Placental epithelial cell (primary cell): ENCODE measurements around a stretch of chr16.

DNA sequence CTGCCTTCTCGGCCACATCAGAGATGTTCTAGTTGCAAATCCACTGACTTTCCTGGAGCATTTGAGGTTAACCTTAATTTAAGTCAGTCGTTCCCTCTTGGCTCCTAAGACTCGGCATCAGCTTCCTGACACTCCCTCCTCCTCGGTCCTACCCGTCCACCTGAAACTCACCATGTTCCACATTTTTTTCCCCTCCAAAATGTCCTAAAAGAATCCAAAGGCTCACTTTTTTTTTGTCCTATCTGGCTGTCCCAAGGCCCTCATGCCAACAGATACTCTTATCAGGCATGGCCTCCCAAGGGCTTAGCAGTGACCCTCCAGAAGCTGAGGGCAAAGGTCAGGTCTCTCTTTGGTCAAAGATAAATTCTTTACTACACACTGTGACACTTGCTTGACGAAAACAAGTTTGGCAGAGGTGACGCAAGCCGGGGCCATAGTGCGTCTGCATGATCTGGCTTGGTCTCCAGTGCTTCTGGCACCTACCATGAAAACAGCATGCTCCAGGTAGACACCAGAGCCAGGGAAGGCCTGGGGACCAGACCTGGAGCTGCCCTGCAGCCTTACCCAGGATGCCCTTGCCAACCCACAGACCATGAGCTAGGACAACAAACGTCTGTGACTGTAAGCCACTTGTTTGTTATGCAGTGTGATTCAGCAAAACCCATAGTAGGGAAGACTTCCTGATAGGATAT lies 48.6 kb upstream of the IRF8 start:
- CAGE, long polyA plus RNA: no peak

DNA sequence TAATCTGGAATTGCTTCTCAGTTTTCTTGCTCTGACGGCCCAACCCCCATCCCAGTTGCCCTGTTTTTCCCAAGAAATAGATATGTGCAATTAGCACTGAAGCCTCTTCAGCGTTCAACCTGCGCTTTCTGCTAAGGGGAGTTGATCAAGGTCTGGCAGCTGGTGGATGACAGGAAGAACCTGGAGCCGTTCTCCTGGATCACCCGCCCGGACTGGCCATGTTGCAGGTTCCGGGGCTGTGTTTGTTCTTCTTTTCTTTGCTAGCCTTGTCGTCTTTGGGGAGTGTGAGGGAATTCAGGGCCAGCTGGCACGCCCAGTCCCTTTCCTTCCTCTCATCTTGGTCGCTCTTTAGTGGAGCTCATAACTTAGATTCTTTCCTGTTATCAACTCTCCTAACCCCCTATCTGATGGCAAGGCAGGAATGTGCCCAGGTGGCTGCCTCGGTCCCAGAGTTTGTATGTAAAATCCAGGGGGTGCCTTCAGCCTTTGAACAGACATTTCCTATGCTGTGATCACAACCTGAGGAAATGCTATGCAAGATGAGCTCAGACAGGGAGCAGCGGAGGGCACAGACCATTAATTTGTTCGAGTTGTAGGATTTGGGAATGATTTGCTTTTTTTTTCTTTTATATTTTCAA lies 28.8 kb upstream of the IRF8 start:
- CAGE, long polyA plus RNA: no peak

GRCh38 chr16:85901029-85901766 lies 2.2 kb downstream of the IRF8 start:
- CAGE, long polyA plus RNA: no peak

GRCh38 chr16:85910473-85911005 lies 11.6 kb downstream of the IRF8 start:
- CAGE, long polyA plus RNA: no peak

GRCh38 chr16:85911062-85911798 lies 12.3 kb downstream of the IRF8 start:
- CAGE, long polyA plus RNA: no peak

GRCh38 chr16:85931938-85932647 lies 33.1 kb downstream of the IRF8 start:
- CAGE, long polyA plus RNA: no peak

DNA sequence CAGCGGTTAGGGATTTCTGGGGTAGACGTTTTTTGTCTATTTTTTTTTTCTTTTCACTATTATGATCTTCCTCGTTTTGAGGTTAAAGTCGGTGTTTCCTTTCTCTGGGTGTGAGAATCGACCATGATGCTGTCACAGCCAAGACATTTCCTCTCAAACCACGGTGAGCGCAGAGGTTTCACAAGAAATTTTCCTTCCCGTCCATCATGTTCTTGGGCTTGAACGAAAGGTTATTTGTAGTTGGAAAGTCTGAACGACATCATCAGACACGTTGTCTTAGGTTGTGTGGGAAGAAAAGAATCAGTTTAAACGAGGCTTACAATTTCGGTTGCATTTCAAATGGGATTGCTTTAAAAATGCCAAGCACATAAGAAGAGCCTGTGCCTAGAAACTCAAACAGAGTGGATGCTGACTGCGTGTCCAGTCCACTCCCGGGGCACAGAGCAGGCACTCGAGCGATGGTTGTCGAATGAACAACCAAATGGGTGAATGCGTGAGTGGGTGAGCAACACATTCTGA lies 37.6 kb downstream of the IRF8 start:
- CAGE, long polyA plus RNA: no peak

DNA sequence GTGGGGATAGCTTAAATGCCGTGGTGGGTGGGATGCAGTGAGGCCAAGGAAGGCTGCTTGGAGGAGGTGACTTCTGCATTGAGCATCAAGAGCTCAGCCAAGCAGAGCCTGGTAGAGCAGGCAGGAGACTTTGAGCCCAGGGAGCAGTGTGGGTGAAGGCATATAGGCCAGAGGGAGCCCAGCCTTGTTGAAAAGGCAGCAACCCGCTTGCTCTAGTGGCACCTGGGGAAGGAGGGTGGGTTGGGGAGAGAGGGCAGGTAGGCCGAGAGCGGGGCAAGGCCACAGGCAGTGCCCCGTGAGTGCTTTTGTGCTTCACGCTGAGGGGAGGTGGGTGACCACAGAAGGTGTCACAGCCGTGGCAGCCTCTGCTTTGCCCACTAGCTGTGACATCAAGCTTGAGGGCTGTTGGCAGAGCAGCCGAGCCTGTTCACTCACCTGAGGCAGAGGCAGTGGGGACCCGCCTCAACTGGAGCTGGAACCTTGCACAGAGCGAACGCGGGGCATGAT lies 56.0 kb downstream of the IRF8 start:
- CAGE, long polyA plus RNA: no peak

DNA sequence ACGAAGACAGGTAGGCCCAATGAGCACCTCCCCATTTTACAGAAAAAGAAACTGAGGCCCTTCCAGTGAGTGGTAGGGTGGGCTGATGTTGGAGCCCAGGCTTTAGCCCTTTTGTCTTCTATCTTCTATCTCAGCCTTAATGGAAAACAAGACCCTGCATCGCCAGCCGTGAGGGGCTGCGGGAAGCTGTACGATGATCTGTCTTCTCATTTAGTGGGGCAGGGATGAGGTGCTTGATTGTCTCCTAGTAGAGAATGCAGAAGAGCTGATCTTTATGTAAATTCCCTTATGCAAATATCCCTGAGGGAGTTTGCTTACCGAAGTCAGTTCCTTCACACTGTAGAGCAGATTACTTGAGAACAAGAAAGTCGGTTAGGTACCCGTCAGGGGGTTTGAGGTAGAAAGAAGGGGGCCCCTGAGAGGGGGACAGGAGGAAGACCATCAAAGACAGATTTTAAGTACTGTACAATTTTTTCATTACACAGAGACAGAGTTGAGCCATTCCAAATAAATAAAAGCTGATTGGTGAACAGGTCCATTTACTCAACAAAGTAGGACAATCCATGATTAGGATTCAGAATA lies 66.2 kb downstream of the IRF8 start:
- CAGE, long polyA plus RNA: no peak

- CAGE, long polyA plus RNA: no peak
Observed at GRCh38 chr16:85984773-85985562, 86.0 kb downstream of the IRF8 start.

- CAGE, long polyA plus RNA: no peak
Observed at GRCh38 chr16:86002024-86002553, 103.1 kb downstream of the IRF8 start.

DNA sequence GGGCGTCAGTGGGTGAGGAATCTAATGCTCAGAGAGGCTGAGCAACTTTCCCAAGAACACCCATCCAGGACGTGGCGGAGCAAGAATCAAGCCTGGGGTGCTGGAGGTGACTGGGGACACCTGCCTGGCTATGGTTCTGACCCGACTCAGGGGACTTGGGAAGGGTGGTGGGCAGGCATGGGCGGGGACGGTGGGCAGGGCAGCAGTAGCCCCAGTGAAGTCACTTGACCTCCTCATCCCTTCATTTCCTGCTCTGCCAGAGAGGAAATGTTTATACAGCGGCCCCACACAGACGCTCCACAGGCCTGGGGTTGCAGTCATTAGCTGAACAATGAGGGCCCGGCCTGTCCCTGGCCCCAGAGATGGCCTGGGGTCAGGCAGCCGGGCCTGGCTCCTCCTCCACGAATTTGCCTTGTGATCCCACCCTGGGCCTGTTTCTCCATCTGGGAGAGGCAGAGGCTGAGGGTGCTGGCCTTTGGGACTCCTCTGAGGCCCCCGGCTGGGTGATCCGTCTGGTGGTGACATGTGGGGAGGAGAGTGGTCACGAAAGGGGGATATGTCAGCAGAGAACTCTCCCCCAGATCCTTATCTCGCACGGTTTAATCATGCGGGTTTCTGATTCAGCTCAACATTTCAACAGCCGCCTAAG lies 175.8 kb downstream of the IRF8 start:
- CAGE, long polyA plus RNA: no peak

DNA sequence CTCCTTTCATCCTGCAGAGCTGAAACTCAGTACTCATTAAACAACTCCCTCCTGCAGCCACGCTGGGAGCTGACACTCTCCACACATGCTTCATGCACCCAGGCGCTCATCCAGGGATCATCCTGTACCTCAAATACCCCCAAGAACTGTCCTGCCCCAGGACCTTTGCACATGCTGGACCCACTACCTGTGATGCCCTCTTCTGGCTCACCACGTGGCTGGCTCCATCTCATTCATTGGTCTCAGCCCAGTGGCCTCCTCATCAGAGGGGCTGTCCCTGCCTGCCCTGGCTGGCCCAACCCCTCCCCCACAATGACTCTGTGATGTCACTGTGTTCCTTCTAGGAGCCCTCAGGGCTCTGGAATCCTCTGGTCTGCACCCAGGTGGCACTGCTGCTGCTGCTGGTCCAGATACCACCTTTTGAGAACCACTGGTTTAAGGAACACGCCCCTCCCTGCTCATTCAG lies 160.9 kb upstream of the FOXF1 start:
- CAGE, long polyA plus RNA: no peak

GRCh38 chr16:86396481-86396838 lies 113.9 kb upstream of the FOXF1 start:
- CAGE, long polyA plus RNA: no peak

DNA sequence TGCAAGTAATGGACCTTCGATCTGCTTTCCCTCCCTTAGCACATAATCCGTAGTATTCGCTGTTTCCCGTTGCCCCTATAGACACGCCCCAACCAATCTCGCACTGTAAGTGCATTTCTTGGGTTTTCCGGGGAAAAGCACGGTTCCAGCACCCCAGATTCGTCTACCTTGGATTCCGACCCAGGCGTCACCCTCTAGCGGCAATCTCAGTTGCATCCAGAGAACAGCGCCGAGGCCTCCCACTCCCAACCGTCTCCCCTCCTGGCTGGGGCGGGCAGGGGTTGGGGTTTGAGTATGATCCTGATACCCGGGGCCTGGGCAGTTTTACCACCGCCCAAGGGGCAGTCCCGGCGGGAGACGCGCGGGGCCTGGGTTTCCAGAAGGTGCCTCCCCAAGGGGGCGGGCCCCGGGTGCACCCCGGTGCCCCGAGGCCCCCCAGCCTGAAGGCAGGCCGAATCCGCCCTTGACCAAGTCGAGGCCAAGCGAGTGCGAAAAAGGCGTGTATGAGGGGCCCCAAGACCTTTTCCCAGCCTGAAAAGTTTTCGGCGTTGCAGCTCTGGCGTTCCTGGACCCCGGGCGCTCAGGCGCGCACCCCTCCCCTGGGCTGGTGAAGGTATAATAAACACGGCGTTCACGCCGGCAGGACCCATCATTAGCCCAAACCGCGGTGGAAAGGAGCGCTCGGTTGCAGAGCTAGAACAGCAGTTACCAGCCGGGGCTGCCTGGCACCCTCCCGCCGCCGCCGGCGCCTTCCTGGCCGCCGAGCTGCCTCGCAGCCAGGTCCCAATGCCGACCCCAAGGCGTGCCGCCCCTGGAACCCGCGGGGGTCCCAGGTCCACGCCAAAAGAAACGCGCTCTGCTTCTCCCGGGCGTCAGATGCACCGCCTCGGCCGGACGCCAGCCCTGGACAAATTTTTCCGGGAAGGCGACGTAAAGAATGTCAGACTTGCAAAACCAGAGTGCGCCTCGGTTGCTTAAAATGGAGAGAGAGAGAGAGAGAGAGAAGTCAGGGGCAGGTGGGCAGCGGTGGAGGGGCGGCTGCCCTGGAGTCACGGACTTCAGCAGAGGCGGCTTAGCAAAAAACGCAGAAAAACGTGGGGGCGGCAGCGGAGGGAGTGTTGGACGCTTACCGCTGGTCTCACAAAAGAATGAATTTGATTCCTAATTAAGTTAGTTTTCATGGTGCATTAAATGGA lies 11.7 kb upstream of the FOXF1 start:
- CAGE, long polyA plus RNA: no peak

DNA sequence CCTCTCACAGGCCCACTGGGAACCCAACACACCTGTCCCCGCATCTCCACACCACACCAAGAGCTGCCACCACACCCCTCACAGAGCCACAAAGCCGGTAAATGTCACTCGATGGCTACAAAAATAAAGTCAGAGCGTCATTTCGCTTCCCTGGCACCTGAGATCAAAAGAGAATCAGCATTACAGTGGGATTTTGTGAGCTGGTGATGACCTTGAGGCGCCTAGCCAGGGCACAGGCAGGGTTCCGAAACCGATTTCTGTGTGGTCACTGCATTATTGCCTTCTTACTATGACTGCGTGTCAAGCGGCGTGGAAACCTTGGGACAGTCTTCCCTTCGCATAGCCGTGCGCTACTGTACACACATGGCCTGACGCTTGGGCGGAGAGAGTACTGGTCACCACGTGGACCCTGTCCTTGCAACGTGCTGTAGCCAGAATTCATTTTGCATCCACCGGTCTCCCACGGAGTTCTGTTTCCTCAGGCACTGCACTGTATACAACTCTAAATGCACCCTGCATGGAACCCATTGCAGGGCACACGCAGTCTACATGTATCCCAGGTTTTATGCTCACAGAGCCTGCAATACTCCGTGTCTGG lies 5.9 kb upstream of the FOXF1 start:
- CAGE, long polyA plus RNA: no peak

- CAGE, long polyA plus RNA: no peak
Observed at GRCh38 chr16:86515486-86516536, 5.5 kb downstream of the FOXF1 start.

- CAGE, long polyA plus RNA: no peak
Observed at GRCh38 chr16:86727196-86727591, 148.8 kb downstream of the FOXL1 start.

GRCh38 chr16:86761462-86762275 lies 183.3 kb downstream of the FOXL1 start:
- CAGE, long polyA plus RNA: no peak

DNA sequence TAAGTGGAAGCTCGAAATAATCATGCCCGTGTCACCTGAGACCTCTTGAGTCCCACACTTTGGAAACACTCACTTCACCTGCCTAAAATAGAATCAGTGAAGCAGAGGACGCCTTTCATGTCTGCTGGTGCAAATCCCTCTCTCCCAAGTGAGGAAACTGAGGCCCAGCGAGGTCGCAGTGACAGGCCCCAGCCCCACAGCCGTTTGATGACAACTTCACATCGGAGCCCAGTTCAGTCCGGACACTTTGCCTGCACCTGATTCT lies 284.6 kb downstream of the C16orf95 start:
- CAGE, long polyA plus RNA: no peak